H7 (cell line): ENCODE measurements around a stretch of chr1.

- RAMPAGE, long total RNA = no peak
These were observed 13.5 kb upstream of the SLC41A1 start for GRCh38 chr1:205826559-205826832.

GRCh38 chr1:205917212-205917694 is 26.0 kb downstream of the SLC26A9 start:
- RAMPAGE, long total RNA = no peak

DNA sequence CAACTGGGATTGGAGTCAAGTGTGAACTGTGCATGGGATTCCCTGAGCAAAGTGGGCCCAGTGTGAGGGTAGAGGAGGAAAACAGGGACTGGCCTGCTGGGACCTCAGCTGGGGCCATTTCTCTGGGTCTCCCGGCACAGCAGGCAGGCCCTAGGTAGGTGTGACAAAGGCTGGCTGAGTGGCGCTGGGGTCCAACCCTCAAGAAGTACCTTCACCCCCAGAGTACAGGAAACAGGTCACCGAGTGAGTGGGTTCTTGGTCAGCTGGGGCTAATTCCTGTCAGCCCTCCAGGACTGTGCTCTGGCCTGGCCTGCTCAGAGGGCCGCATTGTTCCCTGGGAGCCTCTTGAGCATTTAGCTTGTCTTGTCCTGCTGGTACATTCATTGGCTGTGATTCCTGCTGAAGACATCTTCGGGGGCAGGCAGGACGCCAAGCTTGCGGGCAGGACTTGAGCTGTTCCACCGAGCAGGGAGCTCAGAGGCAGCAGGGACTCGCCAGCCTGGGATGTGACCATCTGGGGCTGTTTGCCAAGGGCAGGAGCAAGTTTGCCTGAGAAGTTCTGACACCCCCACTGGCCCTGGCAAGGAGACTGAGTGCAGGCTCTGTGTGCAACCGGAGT is 6.9 kb upstream of the SLC26A9 start:
- RAMPAGE, long total RNA = no peak

DNA sequence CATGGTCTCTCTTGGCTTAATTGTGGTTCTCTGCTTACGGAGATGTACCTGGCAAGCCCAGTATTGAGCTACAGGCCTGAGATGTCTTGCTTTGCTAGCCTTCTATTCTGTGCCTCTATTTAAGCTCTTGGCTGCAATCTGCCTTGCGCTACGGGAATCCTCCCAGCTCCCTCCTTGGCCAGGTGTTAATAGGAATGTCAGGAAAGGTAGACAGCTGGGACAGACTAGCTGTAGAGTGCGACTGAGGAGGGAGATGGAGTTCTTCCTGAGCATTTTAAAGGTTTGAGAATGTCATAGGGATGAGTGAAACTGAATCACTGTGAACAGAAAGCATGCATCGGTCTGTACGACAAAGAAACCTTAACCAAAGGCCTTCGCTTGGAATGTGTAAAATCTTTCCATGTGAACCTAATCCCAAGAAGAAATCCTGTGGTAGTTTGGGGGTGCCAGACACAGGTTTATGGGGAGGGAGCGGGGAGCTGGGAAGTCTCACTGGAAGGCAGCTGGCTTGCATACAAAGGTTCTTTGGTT is 10.4 kb upstream of the IKBKE start:
- RAMPAGE, long total RNA = no peak

DNA sequence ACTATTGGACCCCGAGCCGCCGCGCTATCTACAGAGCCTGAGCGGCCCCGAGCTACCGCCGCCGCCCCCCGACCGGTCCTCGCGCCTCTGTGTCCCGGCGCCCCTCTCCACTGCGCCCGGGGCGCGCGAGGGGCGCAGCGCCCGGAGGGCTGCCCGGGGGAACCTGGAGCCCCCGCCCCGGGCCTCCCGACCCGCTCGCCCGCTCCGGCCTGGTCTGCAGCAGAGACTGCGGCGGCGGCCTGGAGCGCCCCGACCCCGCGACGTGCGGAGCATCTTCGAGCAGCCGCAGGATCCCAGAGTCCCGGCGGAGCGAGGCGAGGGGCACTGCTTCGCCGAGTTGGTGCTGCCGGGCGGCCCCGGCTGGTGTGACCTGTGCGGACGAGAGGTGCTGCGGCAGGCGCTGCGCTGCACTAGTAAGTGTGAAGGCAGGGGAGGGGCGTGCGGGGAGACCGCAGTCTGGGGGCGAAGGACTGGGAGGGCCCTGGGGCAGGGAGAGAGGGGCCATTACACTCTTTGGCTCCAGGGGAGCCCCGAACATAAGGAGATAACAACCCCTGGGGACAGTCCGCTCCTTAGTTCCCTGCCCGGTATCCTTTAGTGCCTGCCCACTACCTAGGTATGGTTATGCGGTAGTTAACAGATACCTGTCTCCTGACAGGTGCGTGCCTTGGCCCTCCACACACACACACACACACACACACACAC is 468 bp downstream of the RASSF5 start:
- RAMPAGE, long total RNA = no peak

DNA sequence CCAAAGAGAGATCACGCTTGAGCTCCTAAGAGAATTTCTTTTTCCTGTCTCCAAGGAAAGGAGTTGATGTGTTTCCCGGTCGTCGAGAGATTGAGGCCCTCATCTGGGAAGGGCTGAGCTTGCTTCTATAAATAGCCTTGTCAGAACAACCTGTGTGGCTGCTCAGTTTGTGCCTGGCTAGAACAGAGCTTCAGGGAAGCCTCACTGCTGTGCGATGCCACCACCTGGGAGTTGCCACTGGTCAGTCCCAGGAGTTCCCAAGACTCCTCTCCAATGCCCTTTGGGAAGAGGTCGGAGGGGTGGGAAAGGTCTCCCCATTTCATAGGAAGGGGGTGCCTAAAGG is 52.2 kb downstream of the EIF2D start:
- RAMPAGE, long total RNA = no peak

GRCh38 chr1:206588820-206589750 is 23.2 kb downstream of the EIF2D start:
- RAMPAGE, long total RNA = no peak

DNA sequence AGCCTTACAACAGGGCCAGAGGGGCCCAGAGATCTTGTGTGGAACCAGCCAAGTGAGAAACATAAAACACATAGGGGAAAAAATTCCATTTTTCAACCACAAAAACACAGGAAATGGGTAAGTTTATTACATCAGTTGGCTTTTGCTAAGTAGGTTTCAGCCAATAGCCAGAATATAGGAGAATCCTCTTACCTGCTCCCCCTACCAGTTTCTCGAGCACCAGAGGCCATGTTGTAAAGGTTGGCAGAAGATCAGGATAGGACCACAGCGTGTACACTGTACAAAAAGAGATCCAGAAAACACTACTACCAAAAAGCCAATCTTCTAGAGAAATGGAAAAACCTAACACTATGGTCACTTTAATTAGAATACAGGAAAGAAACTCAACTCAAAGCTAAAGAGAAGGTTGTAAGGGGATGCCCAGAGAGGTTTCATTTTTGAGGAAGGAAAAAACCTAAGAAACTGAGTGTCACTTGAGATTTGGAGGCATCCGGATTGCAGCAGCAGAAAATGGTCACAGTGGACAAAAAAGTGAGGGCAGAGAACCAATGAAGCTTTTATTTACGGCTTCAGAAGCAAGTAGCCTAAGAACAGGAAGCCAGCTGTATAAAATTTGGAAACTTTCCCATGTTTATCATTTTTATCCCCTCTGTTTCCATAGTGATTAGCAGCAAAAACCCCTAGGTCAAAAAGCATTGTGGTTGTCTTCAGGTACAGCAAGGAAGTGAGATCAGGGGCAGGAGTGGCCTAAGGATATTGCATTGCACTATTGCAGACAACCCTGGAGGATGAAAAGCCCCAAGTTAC is 2.9 kb downstream of the EIF2D start:
- RAMPAGE, long total RNA = no peak

- RAMPAGE, long total RNA = no peak
These were observed 4.3 kb upstream of the DYRK3 start for GRCh38 chr1:206630969-206631500.

- RAMPAGE, long total RNA = no peak
These were observed 7.7 kb downstream of the MAPKAPK2 start for GRCh38 chr1:206692296-206692970.

GRCh38 chr1:206699384-206699947 is 14.8 kb downstream of the MAPKAPK2 start:
- RAMPAGE, long total RNA = no peak

GRCh38 chr1:206715621-206716837 is 31.3 kb downstream of the MAPKAPK2 start:
- RAMPAGE, long total RNA = no peak

GRCh38 chr1:206722875-206723369 is 38.2 kb downstream of the MAPKAPK2 start:
- RAMPAGE, long total RNA = no peak

- RAMPAGE, long total RNA = no peak
These were observed 35.6 kb upstream of the IL19 start for GRCh38 chr1:206734713-206735712.

GRCh38 chr1:206766032-206766927 is 4.3 kb upstream of the IL19 start:
- RAMPAGE, long total RNA = no peak

GRCh38 chr1:206842482-206842860 is 23.0 kb upstream of the IL20 start:
- RAMPAGE, long total RNA = no peak

GRCh38 chr1:206865904-206866504 is 581 bp downstream of the IL20 start:
- RAMPAGE, long total RNA = no peak

DNA sequence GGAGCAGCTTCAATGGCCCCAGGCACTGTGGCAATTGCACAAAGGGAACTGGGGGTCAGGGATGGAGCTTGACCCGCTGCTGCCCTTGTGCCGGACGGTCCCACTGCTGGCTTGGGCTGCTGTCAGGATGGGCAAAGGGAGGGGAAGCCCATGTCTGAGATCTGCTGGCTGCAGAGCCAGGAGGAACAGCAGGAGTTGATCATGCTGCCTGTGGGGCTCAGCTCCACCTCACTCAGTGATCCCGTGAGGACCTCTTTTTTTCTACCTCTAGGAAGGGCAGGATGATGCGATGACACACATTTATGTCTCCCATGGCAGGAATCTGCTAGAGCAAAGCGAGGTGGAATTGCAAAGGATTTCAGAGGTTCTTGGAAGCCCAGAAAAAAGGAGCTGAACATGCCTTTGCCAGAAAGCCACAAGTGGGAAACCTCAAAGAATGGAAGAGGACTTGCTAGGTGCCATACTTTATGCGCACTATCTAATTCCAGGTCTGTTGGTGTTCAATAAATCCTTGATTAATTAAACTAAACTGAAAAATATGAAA is 891 bp downstream of the PIGR start:
- RAMPAGE, long total RNA = no peak

DNA sequence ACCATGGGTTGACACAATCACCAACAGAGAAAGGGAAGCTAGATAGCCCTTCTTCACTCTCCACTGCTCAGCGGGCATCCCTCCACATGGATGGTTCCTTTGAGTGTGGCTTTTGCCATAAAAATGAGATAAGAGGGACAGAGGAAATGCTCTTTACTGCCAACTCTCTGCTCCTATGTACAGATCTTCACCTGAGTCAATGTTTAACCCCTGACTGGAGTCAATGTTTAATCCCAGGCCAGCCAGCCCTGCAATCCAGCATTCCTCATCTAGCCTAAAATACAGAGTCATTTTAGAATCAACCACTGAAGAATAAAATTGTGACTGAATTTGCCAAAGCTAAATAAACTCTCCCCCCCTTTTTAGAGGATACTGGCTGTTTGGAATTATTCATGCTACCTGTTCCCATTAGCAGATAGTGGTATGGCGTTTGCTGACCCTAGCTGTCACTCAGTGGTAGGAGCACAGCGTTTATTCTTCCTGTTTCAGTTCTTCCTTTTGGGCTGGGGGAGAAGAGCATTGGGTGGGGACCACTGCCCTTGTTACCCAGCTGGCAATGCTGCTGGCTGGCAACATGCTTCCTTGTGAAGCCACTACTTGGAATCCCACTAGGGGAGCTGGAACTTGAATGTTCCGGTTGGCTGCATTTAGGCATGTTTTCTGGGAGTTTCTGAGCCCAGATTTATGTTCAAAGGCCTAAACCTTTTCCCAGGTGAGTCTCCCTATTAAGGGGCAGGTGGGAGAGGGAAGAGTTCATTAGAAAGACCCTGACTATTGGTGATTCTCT is 5.3 kb upstream of the PIGR start:
- RAMPAGE, long total RNA = no peak

GRCh38 chr1:206952156-206952592 is 5.9 kb upstream of the PIGR start:
- RAMPAGE, long total RNA = no peak